ENCODE measurements around the genes HCCS and GEMIN8.

- PRO-cap: no peak
- RAMPAGE, long total RNA: no peak
Observed at GRCh38 chrX:10197476-10197763, 40.6 kb downstream of the CLCN4 start.

GRCh38 chrX:10197764-10198269, 41.0 kb downstream of the CLCN4 start:
- PRO-cap: no peak
- RAMPAGE, long total RNA: no peak

GRCh38 chrX:10482139-10482694, 138.2 kb downstream of the MID1 start:
- PRO-cap: no peak
- RAMPAGE, long total RNA: no peak

GRCh38 chrX:10633661-10634083, 13.3 kb upstream of the MID1 start:
- PRO-cap: no peak
- RAMPAGE, long total RNA: no peak

GRCh38 chrX:10769309-10769530, 148.8 kb upstream of the MID1 start:
- PRO-cap: no peak
- RAMPAGE, long total RNA: no peak

DNA sequence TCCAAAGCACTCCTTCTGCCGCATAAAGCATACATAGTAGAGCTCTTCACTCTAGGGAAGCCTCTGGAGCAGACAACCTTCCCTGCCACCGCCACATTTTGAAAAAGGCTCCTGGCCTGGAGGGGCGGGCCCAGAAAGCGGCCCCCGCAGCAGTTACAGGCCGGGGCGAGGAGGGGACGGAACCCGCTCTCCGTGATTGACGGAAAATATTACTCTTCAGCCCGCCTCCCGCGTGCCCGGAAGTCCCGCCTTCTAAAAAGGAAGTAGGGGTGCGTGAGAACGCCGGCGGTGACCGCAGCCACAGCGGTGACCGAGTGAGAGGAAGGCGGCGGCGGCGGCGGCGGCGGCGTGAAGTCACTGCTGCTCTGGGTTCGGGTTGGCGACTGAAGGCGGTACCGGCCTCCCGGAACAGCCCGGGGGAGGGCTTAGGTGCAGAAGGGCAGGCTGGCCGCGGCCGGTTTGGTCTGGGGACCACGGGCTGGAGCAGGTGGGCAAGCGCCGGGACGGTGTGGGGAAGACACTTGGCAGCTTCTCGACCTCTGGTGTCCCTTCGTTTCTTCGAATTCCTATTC, at the start of gene HCCS:
HCCS (plus strand) TSS at position 301 of the 572 bp plus-strand sequence.
- PRO-cap: bidirectional peak, plus-strand start at position 301 of the sequence, minus-strand start at position 106 of the sequence
- RAMPAGE, long total RNA: start-site peak on the plus strand centred at position 285 of the sequence, 43 bp wide, 39 and 37 reads in 2 replicates

DNA sequence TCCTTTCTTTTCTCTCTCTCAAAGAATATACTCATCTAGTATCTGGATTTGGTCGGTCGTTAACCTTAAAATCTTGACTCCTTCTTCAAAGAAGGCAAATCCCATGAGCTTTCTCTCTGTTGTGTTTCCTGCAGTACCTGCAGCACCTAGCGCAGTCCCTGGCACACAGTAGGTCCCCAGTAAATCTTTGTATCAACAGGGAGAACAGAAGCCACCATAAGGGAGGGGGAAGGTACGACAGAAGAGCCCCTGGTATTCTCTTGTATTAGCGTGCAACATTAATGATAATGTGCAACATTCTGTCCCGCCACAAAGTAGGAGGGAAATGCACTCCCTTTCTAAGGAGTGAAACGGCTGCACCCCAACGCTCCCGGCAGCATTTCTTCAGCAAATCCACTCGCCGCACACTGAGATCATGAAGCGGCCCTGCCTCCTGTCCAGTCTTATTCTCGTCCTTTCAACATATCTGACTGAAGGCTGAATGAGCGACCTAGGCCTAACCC, 133.6 kb downstream of the AMELX start:
- PRO-cap: no peak
- RAMPAGE, long total RNA: no peak

DNA sequence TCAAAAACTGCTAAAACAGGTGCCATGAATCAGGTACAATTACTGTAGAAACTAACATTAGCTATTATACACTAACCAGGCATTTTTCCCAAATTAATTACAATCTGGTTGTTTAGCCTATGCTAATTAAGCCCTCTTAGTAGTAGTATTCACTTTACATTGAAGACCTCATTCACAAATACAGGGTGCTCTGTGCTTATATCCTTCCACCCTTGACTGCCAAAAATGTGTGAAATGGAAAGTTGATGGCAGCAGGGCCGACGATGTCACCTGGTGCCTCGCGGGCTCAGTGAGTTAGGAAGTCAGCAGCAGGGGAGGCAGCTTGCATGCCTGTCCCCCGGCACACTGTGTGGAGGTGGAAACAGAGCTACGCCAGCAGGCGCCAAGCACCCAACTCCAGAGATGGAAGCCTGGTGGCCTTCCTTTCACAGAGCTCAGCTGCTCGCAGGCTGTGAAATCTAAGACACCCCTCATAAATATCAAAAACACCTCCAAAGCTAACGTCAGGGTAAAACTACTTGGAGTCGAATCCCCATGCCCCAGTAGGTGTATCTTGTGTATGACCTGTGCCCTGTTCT, 8.4 kb downstream of the MSL3 start:
- PRO-cap: no peak
- RAMPAGE, long total RNA: no peak

DNA sequence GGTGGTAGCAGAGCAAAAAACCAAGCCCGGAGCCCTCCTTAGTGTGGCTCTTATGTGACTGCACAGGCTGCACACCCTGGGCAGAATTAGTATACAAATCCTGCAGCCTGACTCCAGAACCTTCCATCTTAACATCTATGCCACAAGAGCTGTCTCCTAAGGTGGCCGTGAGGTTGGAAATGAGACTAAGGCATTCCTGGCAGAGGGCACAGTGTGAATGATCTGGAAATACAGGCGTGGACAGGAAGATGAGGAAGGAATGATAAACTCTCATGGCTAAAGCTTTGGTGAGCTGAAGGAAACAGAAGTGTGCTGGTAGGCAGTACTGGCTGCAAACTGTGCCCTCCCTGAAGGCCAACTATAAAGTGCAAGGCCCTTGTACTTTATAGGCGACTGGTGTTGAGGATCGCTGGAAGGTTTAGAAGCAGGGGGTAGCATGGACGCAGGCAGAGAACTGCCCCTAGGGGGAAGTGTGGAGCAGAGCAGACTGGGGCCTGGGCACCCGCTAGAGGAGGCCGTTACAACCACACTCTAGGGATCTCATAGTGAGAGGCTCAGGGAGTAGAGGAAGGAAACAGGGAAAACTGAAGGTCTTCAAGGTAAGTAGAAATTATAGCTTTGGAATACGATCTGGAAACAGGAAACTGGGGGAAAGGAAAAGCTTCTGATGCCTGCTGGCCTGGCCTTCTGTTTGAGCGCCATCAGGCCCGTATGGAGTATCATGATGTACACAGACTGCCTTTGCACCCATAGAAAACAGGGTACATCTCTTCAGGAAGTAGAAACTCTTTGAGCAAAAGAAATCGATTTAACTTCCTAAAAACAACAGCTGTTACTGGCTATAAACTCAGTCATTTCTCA, 24.1 kb upstream of the TMSB4X start:
- PRO-cap: no peak
- RAMPAGE, long total RNA: no peak

- PRO-cap: no peak
- RAMPAGE, long total RNA: no peak
Observed at GRCh38 chrX:12957318-12957527, 17.7 kb upstream of the TMSB4X start.

DNA sequence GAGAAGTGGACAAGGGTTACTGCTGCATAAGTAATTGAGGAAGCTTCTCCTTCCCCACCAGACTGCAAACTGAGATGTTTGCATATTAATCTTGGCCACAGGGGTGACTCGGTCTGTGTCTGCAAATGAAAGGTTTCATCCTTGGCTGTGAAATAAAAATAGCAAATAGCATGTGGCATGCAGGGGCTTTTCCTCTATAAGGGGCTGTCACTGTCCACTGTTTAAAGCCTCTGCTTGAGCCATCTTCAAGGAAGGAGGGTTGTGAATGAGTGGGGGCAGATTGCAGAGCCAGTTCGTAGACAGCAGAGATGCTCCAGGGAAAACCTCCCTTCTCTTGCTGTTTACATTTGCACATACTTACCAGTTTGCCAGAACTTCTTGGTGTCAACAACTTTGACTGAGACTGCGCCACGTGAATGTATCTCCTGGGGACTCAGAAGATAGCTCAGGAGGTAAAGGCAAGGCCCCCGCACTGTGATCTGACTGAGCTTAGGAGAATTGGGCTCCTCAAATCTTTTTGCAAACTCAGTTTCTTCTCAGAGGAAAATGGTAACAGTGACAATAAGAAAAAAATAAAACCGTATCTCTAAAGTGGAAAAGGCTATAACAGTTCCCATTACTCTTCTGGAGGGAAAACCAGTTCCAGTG, 33.4 kb downstream of the TMSB4X start:
- PRO-cap: no peak
- RAMPAGE, long total RNA: no peak

- PRO-cap: no peak
- RAMPAGE, long total RNA: no peak
Observed at GRCh38 chrX:13086999-13088113, 42.9 kb upstream of the FAM9C start.

GRCh38 chrX:13092176-13092984, 48.0 kb upstream of the FAM9C start:
- PRO-cap: no peak
- RAMPAGE, long total RNA: no peak

DNA sequence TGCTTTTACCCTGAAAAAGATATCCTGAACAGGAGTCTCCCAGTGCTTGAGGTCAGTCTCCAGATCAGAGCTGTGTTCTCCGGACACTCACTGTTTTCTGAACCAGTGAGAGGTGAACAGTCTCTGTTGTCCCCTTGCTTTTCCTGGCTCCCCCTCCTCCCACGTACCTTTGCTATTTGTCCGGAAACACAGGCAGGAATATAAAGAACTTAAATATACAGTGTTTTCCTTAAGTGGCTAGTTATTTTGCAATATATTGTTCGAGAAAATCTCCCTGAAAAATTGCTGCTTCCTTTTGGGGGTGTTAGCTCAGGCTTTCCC, 116.5 kb downstream of the ATXN3L start:
- PRO-cap: no peak
- RAMPAGE, long total RNA: no peak

DNA sequence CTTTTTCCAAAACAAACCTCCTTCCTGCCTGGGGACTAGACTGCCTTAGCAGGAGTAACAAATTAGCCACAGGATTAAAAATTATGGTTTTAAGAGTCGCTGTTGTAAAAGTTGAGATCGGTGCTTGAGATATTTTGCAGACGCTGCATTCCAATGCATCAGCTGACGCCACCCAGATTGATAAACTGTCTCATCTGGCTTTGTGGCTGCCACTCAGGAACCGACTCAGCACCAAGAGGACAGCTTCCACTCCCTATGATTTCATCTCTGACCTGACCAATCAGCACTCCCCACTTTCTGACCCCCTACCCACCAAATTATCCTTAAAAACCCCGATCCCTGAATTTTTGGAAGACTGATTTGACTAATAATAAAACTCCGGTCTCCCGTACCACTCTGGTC, 70.7 kb downstream of the ATXN3L start:
- PRO-cap: no peak
- RAMPAGE, long total RNA: no peak

DNA sequence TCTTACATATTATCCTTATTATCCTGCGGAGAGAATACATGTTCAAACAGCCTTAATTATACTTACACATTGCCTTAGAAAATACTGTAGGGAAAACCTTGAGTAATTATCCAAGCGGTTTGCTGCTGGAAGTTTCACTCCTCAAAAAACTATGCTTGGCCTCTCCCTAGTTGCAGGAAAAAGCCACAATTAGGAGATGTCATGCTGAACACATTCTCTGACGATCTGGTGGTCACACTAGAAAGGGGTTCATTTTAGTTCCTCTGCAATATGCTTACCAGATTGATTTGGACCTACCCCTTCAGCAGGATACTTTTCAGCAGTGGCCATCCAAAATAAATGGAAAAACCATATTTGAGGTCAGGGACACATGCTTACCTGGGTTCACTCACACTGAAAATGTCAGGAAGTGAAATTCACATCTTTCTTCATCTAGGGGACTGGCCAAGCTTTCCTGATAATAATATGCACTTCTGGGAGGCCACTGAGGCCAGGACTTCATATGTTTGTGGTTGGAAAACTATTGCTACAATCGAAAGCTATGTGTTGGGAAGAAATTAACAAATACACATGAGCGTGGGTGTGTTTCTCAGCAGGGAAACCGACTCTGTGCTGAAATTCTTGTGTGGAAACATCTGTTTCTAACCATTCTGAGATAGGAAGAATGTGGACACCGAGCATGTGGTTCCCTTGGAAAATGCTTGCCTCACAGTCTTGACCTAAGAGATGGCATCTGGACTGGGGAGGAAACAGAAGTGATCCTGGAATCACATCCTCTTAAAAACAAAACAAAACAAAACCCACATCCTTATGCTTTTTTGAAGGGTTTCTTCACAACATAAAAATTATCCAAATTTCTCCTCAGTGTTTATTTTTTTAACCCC, 68.8 kb downstream of the ATXN3L start:
- PRO-cap: no peak
- RAMPAGE, long total RNA: no peak

DNA sequence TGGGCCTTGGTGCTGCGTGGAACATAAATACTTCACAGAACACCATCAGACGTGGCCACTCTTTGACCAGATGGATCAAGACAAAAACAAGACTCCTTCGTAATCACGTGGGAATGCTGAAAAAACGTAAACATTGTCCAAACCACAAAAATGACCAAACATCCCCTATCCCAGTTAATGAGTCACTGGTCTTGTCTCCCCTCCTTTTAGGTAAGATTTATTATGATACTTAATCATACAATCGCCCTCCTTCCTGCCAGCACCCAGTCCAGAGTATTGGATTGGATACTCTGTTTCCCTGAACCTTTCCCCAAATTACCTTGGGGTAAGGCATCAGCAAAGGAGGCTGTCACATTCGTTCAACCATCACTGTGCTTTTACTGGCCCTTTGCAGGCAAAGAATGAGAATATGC, 636 bp upstream of the TCEANC start:
- PRO-cap: no peak
- RAMPAGE, long total RNA: no peak

DNA sequence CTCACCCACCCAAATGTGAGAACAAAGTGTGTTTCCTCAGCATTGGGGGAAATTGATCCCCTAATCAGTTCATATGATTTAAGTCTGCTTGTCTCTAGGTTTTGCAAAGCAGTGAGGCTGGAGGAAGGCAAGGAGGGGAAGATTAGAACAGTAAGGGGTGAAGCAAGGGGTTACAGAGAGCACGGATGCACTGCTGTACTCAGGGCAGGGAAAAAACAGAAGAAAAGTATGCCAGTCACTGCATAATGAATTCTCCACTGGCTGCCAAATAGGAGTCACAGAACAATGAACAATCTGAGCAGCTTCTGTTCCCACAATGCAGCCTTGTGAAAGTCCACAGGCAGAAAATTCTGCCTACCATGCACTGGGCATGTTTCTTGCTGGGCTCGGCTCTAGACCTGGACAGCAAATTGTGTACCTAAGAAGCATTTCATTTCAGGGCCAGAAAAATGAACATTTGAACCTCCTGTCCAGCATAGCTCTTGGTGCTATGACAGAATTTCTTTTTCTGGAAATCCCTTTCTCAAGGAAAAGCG, 74.8 kb upstream of the GPM6B start:
- PRO-cap: no peak
- RAMPAGE, long total RNA: no peak

DNA sequence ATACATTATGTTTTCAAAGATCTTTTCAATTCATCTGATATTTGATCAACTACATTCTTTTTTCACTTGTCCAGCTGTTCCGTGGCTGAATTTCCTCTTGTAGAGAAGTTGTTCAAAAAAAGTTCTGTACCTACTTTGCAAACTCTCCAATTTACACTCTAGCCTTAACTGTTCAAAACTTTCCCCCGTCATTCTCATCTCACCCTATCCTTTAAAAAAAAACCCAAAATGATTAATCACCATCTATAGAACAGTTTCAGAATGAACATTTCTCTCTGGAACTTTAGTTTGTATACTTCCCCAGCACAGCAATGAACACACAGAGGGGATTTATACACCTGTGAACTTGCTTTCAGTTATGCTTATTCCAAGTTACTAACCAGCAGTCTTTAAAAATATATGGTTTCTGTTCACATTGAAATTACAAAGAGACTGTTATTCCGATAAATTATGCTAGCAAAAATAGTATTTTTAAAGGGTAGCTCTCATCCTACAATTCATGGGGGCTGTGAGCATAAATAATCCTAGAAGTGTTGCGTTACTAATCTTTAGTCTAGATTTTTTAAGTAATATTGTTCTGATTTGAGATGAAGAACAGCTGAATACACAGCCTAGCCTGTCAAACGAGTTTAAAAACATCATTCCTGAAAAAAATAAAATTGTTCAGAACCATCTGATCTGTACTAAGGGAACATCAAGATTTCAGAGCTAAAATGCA, 1.1 kb downstream of the GEMIN8 start:
- PRO-cap: no peak
- RAMPAGE, long total RNA: no peak

- PRO-cap: bidirectional peak, plus-strand start at chrX:14029650, minus-strand start at chrX:14029601; bidirectional peak, plus-strand start at chrX:14030016, minus-strand start at chrX:14029918
- RAMPAGE, long total RNA: no peak
Observed at GRCh38 chrX:14029255-14030271, at the start of gene GEMIN8. Gene GEMIN8 (minus strand): TSS chrX:14029892.

Data from Karpas-422 (cell line).